Occipital lobe (tissue), 2 donors: ENCODE data around the gene FBXO9.

DNA sequence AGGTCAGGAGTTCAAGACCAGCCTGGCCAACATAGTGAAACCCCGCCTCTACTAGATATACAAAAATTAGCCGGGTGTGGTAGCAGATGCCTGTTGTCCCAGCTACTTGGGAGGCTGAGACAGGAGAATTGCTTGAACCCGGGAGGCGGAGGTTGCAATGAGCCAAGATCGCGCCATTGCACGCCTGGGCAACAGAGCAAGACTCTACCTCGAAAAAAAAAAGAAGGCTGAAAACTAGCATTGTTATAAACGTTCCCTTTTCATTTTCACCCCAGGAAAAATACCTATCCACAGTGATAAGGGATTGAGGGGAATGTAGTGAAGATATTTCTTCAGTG, 9.3 kb downstream of the GSTA4 start:
- RAMPAGE, long total RNA: no peak

DNA sequence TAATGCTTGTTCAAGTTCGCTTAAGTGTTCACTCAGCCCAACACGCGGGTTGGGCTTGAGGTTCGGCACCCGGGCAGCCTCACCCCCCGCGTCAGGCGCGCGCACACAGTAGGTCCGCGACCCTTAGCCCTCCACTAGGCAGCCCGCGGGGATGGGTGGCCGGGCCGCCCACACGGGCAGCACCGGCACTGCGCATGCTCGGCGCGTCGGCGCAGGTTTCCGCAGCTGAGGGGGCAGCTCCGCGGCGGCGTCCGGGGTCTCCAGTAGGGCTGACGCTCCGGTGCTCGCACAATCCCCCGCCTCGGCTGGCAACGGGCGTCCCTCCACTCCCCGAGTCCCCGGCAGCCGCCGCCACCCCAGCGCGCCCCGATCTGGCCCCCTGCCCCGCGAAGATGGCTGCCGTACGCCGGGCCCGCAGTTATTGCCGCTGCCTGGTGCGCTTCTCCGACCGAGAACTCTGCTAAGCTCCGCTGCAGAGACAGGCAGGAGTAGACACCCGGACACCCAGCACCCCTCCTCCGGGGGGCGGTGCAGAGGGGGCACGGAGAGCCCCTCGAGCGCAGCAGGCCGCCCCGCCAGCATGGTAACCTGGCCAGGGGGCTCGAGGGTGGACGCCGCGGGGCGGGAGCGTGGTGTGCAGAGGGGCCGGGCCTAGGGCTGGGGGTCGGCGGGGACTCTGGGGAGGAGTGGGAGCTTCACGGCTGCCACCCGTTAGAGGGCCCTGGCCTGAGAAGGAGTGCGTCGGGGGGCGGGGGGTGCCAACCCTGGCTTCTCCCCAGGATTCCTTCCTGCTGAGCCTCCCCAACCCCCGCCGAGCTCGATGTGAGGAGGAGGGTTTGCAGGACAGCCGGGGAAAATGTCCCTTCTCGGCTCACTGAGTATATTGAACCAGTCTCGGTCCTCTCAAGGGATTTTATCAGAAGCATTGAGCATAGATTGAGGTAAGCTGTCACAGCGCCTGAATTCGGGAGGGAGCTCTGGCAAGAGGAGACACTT, at the start of gene FBXO9:
Gene FBXO9 (plus strand): TSS at position 195 of the 996 bp plus-strand sequence.
- RAMPAGE, long total RNA: no peak

- RAMPAGE, long total RNA: no peak
Measured at GRCh38 chr6:53128580-53129296, 19.9 kb downstream of the GCM1 start.

DNA sequence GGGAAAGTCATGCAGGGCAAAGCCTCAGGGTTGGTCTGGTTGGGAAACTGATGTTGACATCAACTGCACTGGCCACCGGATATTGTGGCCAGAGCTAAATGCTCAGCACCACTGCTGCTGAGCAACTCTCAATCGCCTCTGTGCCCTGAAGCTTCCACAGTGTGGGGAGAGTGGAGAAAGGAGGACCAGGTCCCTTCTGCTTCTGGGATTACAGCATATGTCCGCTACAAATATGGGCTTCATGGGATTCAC, 93.4 kb upstream of the GCM1 start:
- RAMPAGE, long total RNA: no peak

GRCh38 chr6:53293124-53293693, 55.5 kb downstream of the ELOVL5 start:
- RAMPAGE, long total RNA: no peak

GRCh38 chr6:53303657-53304398, 44.9 kb downstream of the ELOVL5 start:
- RAMPAGE, long total RNA: no peak

DNA sequence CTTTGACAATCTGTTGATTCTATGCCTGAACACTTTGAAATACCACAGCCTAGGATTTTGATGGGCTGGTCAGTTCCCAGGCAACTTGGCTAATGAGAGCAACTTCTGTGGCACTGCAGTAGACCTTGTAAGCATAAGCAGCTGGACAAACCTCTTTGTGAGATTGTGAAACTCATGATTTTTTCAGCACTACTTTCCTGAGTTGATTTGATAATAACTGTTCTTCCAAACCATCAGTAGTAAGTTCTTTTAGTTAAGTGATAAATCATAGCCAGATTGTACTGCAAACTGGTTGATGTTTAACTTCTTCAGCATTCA, 27.1 kb upstream of the ELOVL5 start:
- RAMPAGE, long total RNA: no peak

GRCh38 chr6:53543470-53544087, 1.3 kb downstream of the GCLC start:
- RAMPAGE, long total RNA: no peak

DNA sequence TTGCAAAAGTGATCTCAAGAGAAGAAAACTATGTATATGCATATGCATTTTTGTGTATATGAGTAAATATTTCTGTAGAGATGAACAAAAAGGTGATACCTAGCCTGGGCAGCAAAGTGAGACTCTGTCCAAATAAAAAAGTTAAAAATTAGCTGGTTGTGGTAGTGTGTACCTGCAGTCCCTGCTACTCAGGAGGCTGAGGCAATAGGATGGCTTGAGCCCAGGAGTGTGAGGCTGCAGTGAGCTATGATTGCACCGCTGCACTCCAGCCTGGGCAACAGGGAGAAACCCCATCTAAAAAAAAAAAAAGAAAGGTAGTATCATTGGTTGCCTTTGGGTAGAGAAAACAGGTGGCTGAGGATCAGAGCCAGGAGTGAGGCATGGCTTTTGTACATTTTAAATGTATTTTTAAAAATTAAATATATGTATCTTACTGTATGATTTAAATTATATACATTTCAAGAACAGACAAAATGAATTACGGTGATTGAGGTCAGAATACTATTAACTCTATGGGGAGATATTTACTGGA, 50.8 kb downstream of the KLHL31 start:
- RAMPAGE, long total RNA: no peak

GRCh38 chr6:53633605-53633823, 32.0 kb downstream of the KLHL31 start:
- RAMPAGE, long total RNA: no peak

- RAMPAGE, long total RNA: no peak
Measured at GRCh38 chr6:53802983-53803371, 8.2 kb downstream of the LRRC1 start.

DNA sequence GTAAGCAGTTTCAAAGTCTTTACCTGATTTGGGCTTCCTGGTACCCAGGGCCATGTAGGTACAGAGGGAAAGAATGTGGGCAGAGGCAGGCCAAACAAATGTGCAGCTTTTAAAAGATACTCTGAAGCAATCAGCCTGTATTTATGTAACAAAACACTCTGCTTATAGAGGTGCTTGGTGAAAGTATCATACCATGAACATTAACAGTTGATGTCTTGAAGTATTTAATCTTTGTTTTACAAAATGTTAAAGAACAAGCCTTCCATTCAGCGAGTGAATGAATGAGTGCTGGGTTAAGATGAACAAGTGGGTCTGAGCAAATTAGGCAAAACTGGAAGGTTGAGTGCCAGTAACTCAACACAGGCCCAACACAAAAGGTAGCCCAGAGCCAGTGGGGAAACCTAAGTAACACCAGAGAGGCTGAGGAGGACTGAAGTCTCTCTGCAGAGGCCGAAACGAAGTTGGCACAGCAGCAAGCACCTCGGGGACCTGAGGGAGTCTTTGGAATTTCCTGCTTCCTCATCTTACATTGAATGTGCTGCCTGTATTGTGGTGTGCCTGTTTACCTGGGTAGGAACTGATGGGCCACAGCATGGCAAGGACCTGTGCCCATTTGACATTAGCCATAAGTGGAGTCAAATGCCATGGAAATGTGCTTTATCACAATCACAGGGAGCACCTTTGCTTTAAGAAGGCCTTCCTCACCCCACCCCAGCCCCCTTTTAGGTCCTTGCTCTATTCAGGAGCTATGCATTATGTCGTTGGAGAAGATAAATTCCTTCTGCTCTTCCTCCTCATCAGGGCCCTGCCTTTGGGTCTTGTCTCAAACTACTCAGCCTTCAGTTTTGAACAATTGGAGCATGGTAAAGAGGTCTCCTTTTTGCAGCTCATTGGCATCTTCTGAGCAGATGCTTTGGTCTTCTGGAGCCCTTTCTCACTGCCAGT, 60.5 kb downstream of the LRRC1 start:
- RAMPAGE, long total RNA: no peak

DNA sequence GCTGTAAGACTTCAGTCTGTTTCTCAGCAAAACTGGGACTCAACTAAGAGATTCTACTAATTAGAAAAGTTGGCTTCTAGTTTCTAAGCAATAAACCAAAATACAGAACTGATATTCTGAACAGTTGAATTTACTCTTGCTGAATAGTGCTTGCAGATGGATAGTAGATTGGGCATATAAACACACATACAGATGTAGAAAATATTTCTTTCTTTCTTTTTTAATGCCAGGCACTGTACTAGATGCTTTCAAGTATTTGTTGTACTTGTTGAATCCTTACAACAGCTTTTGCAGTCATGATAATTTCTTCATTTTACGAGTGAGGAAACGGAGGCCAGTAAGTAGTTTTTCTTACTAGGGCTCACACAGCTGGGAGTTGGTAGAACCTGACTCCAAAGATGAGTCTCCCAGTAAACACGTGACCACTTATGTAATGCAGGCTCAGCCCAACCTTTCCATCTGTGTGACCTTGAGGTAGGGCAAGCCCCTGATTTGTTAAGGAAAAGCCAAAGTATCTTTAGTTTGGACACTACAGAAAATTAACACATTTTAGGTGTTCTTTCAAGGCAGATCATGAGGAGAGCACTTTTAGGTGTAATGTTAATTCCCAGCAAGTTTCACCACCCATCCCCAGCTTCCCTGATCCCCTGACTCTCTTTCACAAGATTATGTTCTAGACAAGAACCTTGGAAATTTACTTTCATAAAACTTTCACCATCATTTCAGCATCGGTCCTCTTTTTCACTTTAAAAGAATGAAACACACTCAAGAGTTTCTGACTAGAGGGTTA, 111.2 kb downstream of the LRRC1 start:
- RAMPAGE, long total RNA: no peak

- RAMPAGE, long total RNA: no peak
Measured at GRCh38 chr6:53929199-53930289, 134.7 kb downstream of the LRRC1 start.

- RAMPAGE, long total RNA: no peak
Measured at GRCh38 chr6:54010370-54010844, 100.8 kb upstream of the MLIP start.

DNA sequence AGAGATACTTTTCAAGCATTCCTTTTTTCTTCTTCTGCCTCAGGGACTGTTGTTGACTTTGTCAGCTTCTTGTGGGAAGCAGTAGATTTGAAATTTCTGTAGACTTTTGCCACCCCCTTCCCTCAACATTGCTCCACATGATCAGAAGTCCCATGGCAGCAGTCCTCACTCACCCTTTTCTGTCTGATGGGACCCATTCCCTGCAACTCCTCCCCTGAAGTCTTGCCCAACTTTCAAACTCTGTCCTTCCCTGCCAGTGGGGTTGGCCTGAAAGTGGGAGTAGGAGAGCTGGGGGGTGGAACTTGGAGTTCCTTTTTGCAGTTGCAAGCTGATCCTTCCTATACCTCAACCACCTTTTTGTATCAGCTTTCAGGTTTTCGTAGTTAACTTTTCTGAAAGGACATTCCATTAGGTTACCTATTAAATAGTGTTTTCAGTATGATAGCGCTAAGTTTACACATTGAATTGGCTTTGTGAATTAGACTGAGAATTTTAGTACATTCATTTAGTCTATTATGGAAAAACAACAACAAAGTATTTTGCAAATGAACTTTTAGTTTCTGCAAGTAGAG, 38.3 kb upstream of the MLIP start:
- RAMPAGE, long total RNA: no peak

DNA sequence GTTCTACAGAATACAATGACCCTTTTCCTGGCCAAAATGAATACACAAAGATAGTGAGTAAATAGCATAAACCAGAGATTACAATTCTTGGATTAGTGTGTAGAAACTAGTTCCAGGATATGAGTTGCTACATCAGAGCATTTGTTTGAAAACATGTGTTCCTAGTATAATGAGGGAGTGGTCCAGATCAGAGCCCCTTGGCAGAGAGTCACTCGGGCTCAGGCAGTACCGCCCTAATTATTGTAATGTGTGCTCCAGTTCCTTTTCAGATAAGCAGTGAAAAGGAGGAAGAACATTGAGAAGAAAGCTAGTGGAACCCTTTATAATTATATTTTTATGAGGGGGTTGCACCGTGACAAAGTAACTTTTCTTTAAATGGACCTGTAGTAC, 63.8 kb upstream of the COL21A1 start:
- RAMPAGE, long total RNA: no peak

- RAMPAGE, long total RNA: no peak
Measured at GRCh38 chr6:56400304-56400722, 152.9 kb upstream of the COL21A1 start.

DNA sequence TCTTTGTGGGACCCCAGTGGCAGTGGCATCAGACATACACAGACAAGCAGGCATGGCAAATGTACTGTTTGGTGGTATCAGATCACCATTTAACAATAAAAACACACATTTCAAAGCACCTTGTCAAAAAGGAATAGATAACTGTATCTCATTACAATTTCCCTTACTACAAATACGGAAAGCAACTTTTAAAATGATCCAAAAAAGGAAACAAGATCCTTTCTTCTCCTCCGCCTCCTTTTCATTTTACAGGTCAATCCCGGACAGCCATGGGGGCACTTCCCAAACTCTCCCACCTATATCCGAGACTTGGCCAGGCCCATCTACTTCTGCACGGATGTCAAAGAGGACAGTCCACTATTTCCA, 208.9 kb upstream of the COL21A1 start:
- RAMPAGE, long total RNA: no peak

DNA sequence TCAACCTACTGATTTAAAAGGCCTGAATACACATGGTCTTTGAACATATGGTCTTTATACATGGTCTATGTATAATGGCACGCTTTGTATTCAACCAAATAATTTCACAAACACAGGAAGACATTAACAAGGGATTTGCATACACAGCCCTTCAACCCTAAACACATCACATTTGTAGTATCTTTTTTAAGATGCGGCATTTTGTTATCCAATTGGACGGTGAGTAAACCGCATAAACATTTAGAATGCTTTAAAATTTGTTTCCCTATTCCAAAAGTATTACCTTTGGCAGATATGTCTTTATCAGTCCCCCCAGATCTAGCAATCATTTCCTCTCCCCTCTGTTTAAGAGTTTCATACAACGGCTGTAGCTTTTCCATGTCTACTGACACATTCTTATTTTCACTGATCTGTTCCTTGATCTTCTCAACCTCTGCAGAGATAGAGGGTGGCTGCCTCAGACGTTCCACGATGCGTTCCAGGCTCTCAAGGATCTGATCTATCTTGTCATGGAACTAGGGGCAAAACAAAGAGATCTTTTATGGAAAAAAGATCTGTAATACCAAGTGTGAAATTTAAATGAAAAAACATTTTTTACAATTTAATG, 262.1 kb upstream of the COL21A1 start:
- RAMPAGE, long total RNA: no peak